Measurements from ENCODE around the gene RFESD.

DNA sequence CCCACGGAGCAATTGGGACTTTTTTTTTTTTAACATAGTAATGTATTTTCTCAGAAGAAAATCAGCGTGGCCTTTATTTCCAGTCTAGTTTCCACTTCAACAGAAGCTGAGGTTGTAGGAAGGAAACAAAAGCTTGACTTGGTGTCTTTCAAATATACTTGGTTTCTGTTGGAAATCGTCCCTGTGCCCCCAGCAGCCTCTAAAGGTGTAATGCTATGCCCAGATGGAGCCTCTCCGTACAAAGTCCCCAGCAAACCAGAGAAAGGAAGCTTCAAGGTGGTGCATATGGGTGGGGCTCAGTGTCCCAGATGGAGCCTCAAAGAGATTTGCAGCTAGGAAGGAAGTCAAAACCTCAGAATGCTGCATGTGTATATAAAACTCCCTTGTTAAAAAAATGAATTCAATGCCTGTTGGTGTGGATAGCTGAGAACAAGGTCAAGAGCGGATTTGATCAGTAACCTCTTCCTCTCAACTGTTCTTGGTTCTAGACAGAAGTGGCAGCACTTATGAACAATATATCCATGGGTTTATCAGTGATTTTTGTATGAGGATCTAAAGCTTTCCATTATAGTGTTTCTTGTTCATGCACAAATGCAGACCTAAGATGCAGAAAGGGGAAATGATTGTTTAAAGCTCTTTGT, 2.4 kb downstream of the GPR150 start:
- PRO-cap, result no peak

DNA sequence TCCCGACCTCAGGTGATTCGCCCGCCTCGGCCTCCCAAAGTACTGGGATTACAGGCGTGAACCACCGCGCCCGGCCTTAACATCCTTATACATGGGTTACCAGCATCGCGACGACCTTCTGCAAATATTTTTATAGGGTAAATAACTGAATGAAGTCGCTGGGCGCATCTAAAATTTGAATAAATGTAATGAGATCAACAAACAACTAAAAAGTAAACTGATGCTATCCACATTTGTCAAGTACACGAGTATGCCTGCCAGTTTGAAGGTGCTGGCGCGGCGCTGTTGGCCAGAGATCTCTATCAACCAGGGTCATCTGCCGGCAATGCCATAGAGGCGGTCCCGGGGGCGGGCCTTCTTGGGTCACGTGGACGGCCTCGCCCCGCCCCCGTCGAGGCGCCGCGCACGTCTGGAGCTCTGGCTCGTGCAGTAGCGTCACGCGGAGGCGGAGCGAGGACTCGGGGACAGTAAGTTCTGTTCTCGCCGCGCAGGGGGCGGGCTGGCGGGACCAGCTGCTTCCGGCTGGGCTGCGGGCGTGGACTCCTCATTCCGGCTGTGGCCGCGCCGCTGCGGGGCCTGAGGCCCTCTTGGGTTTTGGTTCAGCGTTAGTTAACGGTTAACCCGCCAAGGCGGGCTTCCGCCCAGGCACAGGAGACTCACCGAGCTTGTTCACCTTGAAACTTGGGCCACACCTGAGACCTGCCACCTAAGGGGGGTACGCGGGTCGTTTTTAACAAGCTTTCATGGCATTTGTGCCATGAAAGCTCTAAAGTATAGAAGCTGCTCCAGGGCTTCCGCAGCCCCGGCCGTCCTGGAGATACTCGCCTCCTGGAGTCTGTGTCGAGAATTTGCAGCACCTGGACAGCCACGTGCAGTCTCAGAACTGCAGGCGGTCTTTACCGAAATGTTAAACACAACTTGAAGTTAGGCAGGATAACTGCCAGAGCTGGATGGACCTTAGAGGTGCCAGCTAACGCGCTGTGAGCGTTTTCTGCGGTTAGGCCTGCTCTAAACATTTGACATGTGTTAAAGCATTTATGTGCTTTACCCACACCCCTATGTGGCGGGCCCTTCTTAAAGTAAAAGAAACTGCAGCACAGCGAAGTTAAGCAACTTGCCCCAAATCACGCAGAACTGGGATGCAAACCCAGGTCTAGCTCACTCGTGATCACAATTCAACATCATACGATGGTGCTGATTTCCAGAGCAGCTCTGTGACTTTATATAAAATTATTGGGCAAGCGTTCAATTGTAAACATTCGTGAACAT, at the start of gene RFESD:
Gene RFESD (plus strand): TSS at position 427 of the 1,269 bp plus-strand sequence.
- PRO-cap, result bidirectional peak, plus-strand start at position 547 of the sequence, minus-strand start at position 301 of the sequence

DNA sequence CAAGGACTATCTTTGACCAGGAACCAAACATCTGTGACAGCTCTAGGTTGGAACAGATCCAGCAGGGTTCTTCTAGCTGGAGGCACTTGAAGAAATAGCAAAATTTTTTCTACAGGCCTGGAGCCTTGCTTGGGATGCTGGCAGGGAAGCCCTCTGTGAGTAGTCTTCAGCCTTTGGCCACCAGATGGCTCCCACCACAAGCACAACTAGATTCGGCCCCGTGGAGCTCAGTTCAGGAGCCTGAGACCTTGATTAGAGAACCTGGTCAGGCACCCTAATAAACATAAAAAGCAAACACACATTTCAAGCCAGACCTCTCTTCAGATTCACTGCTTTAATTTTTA, 41.5 kb downstream of the GLRX start:
- PRO-cap, result no peak

DNA sequence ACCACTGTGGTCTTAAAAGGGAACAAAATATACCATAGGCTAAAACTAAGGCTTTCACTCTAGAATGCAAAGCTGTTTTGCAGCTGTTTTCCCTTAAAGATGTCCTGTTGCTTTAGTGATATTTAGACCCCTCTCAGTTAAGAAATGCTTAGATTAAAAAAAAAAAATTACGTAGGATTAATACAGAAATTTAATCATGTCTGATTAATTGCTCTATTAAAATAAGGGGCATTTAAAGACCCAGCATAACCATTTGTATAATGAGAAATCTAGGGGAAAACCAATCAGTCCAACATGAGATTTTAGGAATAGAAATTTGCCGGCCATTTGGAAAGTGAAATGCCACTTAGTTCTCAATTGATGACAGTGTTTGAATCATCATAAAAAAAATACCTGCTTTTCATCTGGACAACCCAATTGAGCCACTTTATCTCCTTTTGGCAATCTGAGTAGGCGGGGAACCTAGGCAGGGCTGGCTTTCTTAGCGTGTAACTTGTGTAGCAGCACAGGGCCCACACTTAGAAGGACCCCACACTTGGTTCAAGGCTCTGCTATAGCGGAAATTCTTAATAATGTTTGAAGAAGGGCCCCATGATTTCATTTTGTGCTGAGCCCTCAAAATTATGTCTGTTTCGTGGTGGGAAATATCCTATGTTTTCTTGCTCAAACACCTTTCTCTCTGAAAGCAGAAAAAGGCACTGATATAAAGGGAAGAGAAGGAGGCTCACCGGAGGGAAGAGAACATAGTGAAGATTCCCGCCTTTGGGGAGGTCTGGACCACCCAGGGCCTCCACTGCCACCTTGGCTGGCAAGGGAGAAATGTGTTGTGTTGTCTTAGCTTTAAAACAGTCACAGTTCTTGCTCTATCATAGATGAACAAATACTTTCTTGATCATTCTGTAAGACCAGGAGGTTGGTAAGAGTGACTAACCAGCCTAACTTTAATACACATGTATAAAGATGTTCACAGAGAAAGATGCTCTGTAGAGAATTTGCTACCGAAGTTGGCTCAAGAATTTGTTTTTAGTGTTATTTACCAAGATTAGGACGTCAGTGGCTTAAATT, 28.9 kb downstream of the GLRX start:
- PRO-cap, result no peak

DNA sequence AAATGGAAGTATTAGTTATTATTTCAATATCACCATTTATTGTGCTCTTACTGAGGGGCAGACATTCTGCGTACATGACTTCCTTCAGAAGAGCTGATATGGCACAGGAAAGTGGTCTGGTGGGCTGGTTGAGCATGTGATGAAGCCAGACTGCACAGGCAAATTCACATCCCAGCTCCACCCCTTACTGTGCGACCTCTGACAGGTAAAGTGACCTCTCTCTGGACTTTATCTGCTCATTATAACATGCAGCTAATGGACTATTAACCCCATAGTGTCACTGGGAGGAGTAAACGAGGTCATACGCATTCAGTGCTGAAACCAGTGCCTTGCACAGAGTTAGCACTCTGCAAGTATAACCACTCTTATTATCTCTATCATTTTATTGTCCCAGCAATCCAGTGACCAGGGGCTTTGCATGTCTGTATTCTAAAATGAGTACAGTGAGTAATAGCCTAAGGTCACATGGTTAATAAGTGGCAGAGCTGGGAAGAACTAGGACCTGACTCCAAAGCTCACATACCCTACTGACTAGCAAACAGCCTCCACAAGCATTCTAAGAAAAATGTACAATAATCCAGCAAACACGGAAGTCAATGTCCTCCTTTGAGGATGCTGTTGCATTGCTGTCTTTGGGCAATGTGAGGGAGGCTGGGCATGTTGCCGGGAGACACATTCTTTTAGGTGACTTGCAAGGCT, 19.2 kb downstream of the GLRX start:
- PRO-cap, result no peak

- PRO-cap, result no peak
Measured at GRCh38 chr5:95821154-95821806, 1.2 kb downstream of the GLRX start.

DNA sequence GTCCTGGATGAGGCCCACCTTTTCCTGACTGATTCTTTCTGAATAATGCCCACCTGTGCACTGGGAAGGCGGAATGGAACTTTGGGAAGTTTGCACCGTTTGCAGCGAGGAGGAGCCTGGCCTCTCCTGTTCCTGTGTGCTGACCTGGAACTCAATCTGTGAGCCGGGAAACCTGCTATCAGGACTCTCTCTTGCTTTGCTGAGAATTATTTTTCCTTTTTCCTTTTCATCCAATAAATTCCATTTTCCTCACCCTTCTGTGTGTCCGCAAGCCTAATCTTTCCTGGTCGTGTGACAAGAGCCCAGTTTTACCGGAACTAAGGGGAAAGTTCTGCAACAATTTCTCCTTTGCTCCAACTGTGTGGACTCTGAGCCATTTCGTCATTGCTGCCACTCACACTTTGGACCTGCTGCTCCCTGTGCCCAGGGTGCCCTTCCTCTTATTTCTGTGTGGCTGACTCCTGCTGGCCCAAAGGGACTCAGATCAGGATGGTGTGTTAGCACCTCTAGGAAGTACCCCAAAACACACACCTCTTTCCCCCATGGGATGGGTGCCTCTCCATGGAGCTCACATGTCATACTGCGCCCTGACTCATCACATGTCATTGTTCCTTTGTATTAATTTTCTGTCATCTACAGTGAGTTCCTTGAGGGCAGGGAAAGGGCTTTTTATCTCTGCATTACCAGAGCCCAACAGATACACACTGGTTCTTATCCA, 4.7 kb upstream of the GLRX start:
- PRO-cap, result bidirectional peak, plus-strand start at position 449 of the sequence, minus-strand start at position 310 of the sequence

DNA sequence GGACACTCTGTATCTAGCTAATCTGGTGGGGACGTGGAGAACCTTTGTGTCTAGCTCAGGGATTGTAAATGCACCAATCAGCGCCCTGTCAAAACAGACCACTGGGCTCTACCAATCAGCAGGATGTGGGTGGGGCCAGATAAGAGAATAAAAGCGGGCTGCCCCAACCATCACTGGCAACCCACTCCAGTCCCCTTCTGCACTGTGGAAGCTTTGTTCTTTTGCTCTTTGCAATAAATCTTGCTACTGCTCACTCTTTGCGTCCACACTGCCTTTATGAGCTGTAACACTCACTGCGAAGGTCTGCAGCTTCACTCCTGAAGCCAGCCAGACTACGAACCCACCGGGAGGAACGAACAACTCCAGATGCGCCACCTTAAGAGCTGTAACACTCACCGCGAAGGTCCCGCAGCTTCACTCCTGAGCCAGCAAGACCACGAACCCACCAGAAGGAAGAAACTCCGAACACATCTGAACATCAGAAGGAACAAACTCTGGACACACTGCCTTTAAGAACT, 29.6 kb upstream of the GLRX start:
- PRO-cap, result no peak

DNA sequence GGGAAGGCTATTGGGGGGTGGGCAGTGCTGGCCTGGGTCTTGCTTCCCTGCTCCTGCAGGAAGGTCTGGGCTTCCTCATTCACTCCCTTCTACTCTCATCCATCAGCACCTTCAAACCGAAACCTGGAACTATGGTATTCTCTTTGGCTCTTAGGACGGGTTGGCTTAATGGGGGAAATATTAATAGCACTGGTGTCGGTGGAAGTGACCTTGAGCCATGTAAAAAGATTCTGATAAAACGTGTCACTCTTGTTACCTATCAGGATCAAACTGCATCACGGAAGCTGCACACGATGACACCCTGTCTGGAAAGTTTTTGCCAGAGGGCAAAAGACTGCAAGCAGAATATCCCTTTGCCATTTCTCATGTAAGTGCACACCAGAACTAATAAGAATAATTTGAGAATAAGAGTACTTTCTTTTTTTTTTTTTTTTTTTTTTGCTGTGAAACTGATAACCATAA, 34.1 kb upstream of the GLRX start:
- PRO-cap, result no peak

DNA sequence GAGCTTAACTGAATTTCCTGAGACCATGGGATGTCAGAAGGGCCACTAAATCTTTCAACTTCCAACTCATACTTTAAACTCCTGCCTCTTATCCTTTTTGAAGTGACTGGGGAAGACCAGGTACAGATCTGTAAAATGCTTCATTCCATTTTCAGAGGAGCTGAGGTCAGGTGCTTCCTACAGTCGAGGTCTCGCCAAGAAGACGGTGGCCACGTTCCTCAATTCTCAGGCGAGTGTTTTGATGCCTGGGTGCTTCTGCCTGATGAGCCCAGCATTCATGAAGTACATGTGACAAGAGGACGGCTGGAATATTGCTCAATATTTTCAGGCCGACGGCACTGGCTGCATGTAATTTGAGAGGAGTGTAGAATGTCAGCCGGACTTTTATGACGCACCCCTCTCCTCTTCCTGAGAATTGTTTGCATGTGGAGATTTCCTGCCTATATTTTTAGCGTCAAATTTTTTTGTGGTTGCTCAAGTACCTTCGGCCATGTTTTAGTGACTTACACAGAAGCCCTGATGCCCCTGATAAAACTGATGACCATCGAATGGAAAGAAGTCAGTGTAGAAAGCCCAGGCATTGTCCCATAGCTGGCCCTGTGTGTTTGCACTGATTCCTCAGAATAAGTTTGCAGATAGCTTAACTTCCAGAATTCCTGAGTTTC, 38.8 kb upstream of the GLRX start:
- PRO-cap, result unidirectional peak, minus-strand start at position 235 of the sequence

- PRO-cap, result no peak
Measured at GRCh38 chr5:95869906-95870784, 47.6 kb upstream of the GLRX start.

GRCh38 chr5:95903477-95904472, 57.9 kb downstream of the ELL2 start:
- PRO-cap, result no peak

DNA sequence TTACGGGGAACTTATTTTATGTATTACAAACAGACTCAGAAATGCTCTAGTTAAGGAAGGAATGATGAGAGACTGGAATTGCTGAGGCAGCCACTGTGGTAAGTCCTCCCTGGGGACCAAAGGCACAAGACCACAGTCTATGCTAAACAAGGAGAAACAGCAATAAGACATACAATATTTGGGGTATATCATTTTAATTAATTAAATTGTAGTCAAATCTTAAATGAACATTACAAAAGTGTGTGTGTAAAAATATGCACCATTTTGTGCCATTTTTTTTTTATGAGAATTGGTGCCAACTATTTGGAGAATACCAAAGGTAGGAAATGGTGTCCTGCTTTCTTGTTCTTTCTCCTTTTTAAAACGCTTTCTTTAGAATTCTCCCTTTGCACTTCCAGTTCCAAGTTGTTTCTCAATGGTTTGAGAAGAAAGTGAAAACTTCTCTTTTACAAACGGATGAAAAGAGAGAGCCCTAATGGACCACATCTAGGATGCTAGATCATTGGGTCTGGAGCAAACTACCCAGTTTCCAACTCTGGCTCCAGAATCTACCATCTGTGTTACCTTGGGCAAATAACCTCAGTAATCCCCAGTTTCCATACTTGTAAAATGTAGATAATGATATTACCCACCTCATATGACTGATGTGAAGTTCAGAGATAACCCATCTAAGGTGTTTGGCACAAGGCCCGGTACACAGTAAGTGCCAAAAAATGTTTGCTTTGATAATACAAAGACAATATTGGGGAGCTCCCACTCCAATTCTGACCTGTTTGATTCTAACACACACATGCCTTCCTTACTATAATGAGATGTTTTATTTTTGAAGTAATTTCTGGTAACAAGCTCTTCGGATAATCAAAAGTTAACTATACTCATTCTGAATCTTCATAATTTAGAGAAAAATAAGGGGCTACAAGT, 30.8 kb downstream of the ELL2 start:
- PRO-cap, result no peak

- PRO-cap, result no peak
Measured at GRCh38 chr5:95938845-95939522, 22.7 kb downstream of the ELL2 start.

- PRO-cap, result no peak
Measured at GRCh38 chr5:95988067-95988512, 26.4 kb upstream of the ELL2 start.

DNA sequence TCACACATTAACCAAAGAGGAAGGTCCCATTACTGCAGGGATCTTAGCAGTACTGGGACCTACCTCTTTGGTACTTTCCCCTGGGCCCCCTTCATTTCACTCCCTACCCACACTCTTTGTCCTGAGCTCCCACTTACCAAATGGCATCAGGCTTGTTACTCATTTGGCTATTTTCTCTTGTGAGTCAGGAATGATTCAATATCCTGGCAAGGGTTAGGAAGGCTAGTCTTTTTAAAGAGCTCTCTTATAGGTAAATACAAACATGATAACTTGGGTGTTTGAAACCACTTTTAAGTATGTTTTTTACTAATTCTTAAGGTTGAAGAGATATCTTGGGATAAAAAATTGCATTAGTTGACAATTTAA, 117.5 kb upstream of the ELL2 start:
- PRO-cap, result no peak

GRCh38 chr5:96117893-96118412, 156.3 kb upstream of the ELL2 start:
- PRO-cap, result no peak

- PRO-cap, result no peak
Measured at GRCh38 chr5:96121254-96122044, 159.8 kb upstream of the ELL2 start.

GRCh38 chr5:96145839-96146477, 184.3 kb upstream of the ELL2 start:
- PRO-cap, result no peak

DNA sequence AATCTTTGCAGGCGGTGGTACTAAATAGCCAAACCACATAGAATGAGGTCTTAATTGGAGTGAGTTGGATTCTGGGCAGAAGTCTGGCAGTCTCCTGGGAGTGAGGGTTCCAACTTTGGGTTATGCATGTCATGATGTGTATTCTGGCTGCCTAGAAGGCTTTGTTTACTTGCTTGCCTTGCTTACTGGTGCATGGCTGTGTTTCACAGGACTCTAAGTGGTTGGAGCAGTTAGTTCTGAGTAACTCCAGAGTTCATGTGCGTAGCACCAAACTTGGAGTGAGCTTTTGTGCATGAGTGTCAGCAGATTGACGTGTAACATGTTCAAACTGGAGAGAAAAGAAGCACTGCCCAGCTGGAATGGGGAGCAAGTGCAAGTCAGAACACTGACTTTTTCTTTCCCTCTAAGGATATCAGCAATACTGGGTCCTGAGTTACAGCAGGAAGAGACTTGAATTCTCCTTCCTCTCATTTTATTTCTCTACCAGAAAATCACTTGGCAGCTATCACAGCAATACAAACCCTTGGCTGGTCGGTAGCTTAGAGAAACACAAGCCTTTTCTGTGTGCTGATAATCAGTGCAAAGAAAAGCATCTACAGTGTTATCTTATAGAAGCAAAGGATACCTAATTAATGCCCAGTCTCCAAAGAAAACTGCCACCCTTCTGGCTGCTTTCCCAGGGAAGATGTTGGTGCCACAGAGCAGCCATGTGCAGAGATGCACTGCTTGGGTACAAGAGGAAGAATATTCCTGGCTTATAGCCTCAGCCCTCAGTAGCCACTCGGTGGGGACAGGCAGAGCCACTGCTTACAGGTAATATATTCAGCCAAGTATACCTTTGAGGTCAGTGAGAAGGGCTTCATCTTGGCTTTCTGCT, 185.6 kb downstream of the PCSK1 start:
- PRO-cap, result no peak

Data from jejunum (tissue), 1 donor.